GM12891 (cell line): ENCODE results near the genes TP73, LRRC47 and AJAP1.

DNA sequence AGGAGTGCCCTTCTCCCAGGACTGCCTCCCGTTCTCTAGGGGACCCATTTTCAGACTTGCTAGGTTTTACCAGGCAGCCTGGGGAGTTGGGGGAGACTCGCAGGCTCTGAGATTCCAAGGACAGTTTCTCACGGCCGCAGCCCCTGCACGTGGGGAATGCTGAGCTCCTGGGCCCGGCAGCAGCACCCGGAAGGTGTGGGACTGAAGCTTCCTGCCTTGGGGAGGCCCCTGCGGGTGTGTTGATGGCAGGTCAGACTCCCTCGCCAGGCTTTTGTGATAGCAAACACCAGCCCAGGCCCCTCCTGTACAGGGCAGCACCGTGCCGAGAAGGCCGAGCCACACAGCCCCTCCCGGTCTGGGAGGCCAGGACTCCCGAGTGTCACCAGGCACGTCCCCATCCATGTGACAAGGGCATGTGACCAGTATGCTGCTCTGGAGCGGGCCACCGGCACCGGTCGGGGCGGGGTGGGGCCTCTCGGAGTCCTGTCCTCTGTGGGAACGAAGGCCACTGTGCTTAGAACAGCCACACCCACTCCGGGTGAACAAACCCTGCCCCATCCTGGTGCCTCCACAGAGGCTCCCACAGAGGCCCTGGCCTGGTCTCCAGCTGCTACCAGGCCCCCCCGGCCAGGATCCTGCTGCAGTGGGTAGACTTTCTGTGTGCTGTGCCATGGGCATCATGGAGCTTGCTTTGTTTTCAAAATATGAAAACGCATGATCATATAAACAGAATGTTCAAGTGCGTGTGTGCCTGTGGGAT lies 31.1 kb upstream of the ARHGEF16 start:
- RRBS = 7% methylated on average over 2 of the region's 26 CpGs

DNA sequence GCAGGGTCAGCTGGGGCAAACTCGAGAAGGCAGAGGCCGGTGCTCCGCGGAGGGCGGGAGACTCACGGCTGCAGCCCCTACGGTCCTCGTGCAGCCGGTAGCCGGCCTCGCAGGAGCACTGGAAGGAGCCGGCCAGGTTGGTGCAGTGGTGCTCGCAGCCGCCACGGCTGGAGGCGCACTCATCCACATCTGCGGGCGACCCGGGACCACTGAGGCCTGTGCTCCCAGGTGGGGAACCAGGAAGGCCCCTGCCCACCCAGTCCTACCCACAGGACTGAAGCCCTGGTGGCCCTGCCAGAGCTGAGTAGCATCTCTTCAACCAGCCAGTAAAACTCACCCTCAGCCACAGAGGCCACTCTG lies 55.3 kb downstream of the ARHGEF16 start:
- RRBS = 84% methylated on average over 15 of the region's 19 CpGs

DNA sequence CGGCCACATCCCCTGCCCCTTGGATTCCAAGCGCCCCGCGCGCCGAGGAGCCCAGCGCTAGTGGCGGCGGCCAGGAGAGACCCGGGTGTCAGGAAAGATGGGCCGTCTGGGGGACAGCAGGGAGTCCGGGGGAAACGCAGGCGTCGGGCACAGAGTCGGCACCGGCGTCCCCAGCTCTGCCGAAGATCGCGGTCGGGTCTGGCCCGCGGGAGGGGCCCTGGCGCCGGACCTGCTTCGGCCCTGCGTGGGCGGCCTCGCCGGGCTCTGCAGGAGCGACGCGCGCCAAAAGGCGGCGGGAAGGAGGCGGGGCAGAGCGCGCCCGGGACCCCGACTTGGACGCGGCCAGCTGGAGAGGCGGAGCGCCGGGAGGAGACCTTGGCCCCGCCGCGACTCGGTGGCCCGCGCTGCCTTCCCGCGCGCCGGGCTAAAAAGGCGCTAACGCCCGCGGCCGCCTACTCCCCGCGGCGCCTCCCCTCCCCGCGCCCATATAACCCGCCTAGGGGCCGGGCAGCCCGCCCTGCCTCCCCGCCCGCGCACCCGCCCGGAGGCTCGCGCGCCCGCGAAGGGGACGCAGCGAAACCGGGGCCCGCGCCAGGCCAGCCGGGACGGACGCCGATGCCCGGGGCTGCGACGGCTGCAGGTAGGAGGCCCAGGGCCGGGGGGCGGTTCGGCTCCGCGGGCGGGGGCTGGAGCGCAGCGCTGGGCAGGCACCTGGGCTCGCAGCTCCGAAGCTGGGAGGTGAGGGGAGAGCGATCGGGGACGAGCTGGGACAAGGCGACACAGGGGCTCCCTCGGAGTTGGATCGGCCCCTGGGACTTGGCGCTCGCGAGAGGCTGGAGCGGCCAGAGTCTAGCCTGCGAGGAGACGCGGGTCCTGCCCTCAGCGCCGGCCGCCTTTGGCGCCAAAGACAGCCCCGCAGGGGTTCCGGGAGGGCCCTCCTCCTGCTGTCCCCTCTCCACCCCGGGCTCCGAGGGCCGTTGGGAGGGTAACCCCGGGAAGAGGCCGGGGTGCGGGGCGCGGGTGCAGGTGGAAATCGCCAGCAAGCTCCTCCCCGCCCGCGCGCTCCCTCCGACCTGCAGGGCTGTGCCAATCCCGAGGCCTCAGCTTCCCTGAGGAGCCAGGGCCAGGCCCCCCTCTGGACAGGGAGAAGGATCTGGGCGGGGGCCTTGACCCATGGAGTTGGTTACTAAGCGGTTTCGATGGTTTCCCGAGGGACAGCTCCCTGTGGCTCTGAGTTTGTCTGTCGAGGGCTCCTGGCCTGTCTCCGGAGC lies at the start of gene TP73:
TSS of gene TP73 (plus strand) at position 515 of the 1,271 bp plus-strand sequence.
- RRBS = 1% methylated on average over 66 of the region's 142 CpGs

- RRBS = no CpG with 5 or more reads among the region's 11 CpGs
These were observed 22.4 kb downstream of the TP73 start for GRCh38 chr1:3674709-3675151.

DNA sequence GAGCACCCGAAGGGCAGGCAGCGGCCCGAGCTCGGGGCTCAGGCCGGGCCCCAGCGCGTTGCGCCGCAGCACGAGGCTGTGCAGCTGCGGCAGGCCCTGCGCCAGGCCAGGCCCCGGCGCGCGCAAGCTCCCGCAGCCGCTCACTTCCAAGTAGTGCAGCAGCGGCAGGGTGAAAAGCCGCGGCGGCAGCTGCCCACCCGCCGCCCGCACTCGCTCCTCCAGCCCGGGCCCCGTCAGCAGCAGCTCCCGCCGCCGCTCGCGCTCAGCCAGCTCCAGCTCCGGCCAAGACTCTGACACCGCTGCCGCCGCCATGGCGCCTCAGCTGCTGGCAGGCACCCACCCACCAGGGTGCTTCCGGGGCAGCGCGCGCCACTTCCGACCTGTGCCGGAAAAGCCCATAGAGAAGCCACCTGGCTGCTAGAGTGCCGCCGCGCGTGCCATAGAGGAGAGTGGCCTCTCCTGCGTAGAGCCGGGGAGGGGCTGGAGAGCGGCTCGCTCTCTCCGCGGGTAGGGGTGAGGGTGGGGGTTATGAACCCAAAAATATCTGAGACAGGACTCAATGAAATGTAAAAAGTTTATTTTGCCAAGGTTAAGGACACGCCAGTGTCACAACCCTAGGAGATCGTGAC lies at the start of gene LRRC47:
TSS of gene LRRC47 (minus strand) at position 334 of the 629 bp plus-strand sequence.
- RRBS = 1% methylated on average over 27 of the region's 56 CpGs

- RRBS = no CpG with 5 or more reads among the region's 12 CpGs
These were observed 20.7 kb downstream of the CEP104 start for GRCh38 chr1:3836332-3836762.

- RRBS = no CpG with 5 or more reads among the region's 5 CpGs
These were observed 301.9 kb upstream of the AJAP1 start for GRCh38 chr1:4352575-4352922.

GRCh38 chr1:4654407-4654888 lies at the start of gene AJAP1:
Gene AJAP1 (plus strand): TSS chr1:4654609.
- RRBS = 10% methylated on average over 26 of the region's 78 CpGs

GRCh38 chr1:5856355-5856847 lies 135.8 kb downstream of the NPHP4 start:
- RRBS = no CpG with 5 or more reads among the region's 16 CpGs

DNA sequence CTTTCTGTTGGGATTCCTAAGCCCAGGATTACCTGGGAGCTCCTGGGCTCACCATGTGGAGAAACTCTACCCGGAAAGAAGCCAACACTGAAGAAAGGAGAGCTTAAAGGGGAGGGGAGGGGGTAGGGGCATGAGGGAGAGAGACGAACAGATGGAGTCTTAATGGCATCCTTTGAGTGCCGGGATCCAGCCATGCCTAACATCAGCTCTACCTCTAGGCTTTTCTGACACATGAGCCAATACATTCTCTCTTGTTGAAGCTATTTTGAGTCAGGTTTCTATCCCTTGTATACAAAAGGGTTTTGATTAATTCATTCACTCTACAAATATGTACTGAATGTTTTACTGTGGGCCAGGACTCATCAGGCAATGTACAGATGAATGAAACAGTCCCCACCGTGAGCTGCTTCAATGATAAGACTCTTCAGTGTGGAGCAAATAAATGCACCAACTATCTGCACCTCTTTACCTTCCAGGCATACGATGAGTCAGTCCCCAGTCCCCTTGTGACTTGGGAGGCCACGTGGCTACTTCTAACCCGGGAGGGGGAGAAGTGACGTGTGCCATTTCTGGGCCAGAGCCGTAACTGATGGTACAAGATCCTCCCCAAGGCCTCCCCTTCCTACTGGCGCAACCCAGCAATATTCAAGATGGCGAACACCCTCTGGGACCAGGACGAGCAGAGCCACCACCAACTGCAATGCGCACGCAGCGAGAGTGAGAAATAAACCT lies 74.8 kb downstream of the NPHP4 start:
- RRBS = no CpG with 5 or more reads among the region's 15 CpGs

DNA sequence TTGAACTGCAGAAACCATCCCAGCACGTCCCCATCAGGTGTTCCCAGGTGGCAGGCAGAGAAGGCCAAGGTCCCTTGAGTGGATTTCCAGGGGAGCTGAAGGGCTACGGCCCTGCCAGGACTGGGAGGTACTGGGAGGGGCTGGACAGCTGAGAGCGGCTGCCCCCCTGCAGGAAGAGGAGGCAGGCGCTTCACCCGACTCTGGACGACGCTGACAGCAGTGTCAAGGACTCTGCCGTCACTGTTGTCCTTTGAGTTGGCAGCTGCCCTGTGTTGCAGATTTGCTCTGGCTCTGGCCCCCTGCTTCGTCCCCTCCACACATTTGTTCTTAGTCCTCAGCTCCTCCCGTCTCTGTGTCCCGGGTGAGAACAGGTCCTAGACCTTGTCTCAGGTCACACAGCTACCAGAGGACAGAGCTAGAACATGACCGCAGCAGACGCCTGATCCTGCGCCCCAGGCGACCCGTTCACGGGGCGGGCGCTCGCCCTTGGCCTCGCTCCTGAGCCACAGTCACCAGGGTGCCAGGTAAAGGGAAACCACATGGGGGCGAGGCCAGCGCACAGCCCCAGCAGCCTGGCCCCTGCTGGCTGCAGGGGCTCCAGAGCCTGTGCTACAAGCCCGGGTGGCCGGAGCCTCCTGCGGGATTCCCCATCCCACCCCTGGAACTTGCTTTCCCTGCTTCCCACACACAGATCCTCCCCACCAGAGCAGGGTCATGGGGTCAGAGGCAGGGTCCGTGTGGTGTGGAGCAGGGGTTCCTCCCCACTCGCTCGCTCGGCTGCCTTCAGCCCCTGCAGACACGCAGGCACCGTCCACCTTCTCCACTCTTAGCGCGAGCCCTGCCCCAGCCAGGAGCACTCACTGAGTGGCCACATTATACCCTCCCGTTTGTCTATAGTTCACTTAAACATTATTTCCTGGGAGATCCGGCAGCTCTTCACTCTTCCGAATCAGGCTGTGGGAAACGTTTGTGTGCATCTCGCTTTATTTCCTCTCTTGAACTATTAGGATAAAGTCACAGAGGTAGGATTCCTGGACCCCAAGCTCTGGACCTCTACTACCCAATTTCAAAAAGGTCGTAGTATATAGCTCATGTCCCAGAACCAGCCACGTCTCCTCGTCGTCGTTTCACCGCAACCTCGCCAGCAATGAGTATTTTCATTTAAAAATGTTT lies 10.8 kb upstream of the NPHP4 start:
- RRBS = no CpG with 5 or more reads among the region's 46 CpGs

GRCh38 chr1:6013020-6013438 lies 20.8 kb upstream of the NPHP4 start:
- RRBS = no CpG with 5 or more reads among the region's 12 CpGs

DNA sequence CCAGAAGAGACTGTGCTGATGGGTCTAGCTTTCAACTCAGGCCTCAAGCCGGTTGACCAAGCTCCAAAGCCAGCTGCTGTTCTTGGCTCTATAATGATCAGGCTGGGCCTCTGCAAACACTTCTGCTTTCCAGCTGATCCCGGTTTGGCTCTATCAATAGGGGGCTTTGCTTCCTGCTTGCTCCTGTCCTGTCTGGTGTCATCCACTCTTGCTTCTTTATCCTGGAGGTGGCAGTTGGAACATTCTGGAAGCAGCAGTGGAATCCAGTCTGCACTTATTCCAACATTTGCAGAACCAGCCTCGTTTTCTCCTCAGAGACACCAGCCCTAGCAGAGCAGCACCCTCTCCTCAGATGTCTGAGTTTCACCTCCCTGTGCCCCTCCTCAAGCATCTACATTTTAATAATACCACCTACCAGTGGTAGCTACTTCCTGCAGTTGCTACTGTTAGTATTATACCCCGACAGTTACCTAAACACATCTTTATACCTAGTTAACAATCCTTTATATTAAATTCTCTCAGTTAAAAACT lies 1.2 kb upstream of the RPL22 start:
- RRBS = 74% methylated on average over 2 of the region's 4 CpGs

DNA sequence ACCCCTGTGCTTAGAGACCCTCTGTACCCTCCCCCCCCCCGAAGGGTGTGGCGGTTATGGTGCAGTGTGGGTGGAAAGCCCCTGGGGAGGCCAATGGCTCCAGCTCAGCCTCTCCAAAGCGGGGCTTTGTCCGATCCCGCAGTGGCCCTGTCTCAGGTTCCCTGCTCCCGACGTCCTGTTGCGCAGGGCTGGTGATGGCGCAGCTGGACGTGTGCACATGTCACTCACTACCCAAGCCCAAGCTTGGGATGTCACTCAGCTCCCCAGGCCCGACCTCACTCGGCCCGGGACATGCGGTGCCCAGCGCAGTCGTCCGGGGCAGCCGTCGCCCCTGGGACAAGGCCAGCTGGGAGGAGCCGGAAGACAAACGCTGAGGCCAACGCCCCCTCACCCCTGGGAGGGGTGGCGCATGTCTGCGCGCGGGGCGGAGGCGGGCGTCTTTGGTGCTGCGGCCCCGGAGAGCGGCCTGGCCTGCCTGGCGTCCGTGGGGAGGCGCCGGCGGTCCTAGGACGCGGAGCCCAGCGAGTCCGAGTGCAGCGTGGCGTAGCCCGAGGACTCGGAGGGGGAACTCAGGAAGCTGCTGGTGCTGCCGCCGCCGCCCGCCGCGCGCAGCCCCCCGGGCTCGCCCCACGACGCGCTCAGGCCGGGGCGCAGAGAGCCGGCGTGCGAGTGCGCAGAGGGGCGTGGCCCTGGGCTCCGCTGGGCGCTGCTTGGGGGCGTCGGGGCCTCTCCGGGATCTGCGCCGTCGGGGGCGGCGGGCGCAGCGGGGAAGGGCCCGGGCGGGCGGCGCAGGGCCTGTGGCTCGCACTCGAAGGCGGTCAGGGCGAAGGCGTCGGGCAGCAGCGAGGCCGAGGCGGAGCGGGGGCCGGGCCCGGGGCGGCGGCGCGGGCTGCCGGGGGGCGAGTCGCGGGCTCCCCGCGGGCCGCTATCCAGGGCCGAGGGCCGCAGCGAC lies 5.1 kb downstream of the HES3 start:
- RRBS = 9% methylated on average over 41 of the region's 106 CpGs

DNA sequence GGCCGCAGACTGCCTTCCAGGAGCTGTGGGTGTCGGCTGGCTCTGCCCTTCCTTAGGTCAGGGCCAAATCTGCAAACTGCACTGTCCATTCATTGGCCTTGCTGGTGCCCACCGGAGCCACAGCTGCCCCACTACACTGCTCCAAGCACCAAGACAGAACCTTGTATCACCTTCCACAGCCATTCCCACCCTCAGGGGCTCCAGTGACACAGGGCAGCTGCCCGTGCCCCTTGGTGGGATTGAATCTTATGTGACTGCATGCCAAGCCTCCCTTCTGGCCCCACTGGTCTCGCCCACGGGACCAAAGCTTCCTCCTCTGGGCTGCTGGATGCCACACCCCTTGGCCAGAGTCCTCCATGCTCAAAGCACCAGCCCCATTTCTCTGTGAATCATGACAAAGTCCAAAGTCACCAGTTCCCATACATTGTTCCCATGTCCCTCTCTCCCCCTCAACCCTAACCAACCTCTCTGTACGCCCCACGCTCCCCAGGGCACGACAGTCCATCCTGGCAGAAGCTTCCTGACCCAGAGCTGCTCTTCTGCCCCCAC lies 20.8 kb upstream of the GPR153 start:
- RRBS = no CpG with 5 or more reads among the region's 9 CpGs

- RRBS = 97% methylated on average over 3 of the region's 34 CpGs
These were observed 39.6 kb upstream of the GPR153 start for GRCh38 chr1:6300281-6301027.

DNA sequence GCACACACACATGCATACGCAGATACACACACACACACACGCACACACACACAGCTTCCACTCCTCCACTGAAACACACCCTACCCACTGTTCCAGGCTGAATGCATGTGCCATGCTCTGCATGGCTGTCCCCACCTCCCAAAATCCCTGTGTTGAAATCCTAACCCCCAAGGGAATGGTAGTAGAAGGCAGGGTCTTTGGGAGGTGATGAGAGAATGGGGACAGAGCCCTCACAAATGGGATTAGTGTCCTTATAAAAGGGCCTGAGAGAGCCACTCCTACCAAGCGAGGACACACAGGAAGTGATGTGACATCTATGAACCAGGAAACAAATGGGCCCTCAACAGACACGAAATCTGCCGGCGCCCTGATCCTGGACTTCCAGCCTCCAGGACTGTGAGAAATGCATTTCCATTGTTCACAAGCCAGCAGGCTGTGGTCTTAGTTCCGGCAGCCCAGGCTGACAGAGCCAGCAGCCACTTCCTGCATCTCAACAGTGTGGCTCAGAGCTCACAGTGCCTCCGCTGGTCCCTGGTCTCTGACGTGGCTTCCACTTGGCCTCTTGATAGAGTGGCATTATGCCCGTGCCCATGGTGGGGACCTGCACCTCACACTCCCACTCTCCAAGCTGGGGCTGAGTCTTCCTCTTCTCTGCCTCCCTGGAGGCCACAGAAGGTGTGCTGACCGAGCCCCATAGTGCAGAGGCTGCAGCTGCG lies 45.1 kb downstream of the ACOT7 start:
- RRBS = 20% methylated on average over 1 of the region's 12 CpGs

DNA sequence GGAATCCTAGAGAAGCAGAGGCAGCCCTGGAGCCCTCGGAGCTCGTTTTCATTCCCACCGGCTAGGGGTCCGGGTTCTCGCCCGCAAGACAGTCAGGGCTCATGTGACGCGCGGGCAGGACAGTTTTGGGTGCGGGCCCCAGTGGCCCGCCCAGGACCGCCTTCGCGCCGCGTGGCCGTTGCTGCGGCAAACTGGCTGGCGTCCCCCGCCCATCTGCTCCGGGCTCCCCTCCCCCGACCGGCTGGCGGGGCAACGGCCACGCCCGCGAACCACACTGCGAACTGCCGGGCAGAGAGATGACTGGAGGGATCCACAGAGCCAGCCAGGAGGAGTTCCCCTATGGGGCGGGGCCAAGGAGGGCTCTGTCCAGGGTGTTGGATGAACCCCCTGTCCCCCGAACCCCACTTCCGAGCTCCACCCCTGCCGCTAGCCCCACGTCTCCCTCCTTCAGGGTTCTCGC lies 903 bp upstream of the HES2 start:
- RRBS = 15% methylated on average over 8 of the region's 36 CpGs

DNA sequence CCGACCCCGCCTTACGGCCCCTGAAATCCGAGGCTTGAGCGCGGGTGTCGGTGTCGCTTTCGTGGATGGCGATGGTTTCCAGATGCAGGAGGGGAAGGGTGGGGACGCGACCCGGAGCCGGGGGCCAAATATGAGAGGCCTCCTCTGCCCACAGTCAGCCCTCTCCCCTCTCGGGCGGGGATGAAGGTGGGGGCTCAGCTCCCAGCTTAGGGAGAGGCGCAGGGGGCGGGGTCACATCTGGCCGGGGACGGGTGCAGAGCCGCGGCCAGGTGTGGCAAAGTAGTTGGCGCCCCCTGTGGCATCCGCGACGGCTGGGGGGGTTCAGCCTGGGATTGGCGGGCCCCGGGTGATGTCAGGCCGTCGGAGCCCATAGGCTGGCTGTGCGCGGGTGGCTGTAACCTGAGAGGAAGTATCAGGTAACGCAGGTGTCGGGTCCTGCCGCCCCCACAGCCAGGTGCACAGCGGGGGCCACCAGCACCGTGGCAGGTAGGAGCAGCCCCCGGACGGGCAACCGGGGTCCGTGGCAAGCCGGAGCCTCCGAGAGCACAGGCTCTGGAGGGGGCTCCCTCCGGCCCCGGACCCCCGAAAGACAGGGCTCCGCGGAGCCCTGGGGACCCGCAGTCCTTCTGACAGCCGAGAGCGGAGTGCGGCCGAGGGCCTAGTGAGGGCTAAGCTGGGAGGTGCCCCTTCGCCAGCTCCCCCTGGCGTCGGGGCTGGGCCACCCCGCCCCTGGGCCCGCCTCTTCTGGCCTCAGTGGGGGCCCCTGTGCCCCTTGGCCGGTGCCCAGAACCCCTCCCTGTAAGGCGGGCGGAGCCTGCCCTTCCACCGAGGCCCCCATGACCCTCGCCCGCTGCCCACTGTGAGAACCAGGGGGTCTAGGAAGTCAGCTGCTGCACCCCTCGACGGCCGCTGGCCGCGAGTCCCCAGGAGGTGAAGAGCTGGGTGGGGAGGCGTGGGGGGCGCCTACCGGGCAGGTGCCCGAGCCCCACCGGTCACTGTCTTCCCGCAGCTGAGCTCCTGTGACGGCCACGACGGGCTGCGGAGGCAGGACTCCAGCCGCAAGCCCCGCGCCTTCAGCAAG lies 18.0 kb downstream of the TNFRSF25 start:
- RRBS = no CpG with 5 or more reads among the region's 82 CpGs

DNA sequence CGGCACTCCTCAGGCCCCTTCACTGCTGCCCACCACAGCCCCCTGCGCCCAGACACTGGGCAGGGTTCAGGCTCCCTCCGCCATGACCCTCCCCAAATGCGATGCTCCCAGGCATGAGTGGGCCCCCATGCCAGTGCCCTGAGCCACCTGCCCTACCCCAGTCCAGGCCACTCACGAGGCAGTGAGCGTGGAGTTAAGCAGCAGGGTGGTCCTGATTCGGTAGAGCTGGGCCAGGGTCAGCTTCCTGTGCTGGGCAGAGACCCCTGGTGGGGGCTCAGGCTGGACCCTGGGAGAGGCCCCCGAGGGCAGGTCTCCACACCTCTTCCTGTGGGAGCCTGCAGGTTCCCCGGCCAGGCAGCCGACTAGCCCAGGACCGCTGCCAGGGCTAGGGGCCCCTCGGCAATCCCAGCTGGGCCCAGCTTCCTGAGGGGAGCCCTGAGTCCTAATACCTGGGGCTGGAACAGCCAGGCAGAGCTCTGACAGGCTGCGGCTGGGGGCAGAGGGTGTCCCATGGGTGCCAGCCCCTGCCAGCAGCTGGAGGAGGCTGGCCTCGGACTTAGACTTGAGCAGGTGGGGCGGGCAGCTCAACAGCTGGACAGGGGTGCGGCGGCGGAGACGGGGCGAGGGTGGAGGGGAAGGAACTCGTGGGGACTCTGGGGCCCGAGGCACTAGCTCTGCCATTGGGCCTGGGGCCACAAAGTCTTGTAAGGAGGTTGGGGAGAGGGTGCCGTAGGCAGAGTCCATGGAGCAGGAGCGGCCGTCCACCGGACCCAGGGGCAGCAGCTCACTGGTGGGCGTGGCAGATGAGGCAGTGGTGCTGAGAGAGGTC lies 1.9 kb upstream of the TNFRSF25 start:
- RRBS = no CpG with 5 or more reads among the region's 27 CpGs